A673 (cell line): Measurements from ENCODE around the genes PRKAG2, GALNTL5, GALNT11 and KMT2C.

- PRO-cap: no peak
These were observed 151.9 kb upstream of the RHEB start for GRCh38 chr7:151671481-151672018.

DNA sequence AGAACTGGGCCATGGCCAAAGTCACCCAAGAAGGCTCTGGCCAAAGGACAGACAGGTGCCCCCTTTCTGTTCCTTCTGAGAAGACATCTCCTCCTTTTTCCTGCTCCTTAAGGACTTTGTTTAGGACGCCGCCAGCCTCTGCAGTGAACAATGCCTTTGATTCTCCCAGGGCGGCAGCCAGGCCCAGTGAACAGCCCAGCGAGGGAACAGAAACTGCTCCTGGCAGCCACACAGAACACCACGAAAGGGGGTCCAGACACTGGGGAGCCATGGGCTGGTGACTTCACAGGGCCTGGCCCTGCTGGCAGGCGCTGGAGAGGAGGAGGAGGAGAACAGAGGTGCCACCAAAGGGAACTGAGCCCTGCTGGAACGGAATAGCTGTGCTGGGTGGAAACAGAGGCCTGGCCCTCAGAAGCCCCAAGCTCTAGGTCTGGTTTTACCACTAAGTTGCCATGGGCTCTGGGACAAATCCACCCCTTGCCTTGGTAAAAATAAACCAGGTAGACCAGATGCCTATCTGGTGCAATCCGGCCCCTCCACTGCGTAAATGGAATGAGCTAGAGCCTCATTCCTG lies 163.3 kb upstream of the RHEB start:
- PRO-cap: no peak

GRCh38 chr7:151779437-151780125 lies 97.3 kb downstream of the PRKAG2 start:
- PRO-cap: no peak

GRCh38 chr7:151807476-151808242 lies 69.3 kb downstream of the PRKAG2 start:
- PRO-cap: no peak

- PRO-cap: no peak
These were observed 53.6 kb downstream of the PRKAG2 start for GRCh38 chr7:151823245-151823857.

DNA sequence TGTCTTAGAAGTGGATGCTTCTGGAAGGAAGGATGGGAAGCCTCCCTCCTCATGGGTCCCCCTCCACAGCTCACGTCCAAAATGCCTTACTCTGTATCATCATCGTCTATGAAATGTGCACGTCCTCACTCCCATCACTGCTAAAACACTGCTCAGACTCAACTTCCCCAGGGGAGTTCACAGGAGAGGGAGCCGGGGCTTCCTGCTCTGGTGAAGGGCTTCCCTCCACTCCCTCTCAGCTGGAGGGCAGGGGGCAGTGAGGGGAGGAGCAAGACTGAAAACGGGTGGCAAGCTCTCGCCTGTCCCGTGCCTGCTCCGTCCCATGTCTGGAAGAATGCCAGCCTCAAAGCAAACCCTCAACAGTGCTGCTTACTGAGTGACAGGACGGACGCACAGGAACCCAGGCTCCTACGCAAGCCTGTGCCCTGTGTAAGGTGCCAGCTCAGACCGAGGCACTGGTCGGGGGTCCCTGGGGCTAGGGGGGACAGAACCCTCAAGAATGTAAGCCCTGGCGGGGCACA lies 25.1 kb downstream of the PRKAG2 start:
- PRO-cap: no peak

DNA sequence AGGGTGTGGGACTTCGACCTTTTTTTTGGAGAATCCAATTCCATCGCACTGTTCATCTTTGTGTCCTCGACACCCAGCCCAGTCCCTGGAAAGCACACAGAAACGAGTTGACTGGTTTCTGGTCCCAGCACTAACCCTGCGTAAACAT lies 9.4 kb downstream of the PRKAG2 start:
- PRO-cap: no peak

DNA sequence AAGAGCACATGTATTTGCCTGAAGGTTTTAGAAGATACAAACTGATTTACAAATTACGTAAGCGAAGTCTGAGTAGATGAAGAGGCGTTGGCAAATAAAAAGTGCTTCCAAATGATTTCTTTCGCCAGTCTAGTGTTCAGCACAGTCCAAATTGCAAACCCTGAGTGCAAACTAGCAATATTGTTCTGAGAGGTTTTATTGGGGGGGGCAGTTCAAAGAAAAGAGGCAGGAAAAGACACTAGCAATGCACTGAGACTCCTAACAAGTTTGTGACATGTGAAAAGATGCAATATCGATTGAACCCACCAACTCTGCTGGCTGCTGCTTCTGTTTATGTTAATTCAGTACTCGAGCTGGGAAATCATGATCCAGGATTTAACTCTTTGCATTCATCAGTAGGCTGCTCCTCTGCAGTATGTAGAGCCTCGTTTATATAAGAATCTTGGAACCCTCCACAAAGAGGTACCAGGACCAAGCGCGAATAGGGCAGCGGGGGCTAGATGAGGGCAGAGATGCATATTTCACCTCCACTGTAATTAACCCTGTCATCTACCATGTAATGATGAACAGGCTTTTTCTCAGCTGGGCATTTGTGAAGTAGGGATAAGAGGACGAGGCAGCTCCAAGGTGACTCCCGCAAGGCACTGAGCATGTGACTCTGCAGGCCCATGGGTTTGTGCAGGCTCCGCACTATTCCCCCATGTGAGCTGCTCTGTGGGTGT lies 7.9 kb downstream of the PRKAG2 start:
- PRO-cap: no peak

GRCh38 chr7:151876229-151876661 lies 670 bp downstream of the PRKAG2 start:
- PRO-cap: no peak

DNA sequence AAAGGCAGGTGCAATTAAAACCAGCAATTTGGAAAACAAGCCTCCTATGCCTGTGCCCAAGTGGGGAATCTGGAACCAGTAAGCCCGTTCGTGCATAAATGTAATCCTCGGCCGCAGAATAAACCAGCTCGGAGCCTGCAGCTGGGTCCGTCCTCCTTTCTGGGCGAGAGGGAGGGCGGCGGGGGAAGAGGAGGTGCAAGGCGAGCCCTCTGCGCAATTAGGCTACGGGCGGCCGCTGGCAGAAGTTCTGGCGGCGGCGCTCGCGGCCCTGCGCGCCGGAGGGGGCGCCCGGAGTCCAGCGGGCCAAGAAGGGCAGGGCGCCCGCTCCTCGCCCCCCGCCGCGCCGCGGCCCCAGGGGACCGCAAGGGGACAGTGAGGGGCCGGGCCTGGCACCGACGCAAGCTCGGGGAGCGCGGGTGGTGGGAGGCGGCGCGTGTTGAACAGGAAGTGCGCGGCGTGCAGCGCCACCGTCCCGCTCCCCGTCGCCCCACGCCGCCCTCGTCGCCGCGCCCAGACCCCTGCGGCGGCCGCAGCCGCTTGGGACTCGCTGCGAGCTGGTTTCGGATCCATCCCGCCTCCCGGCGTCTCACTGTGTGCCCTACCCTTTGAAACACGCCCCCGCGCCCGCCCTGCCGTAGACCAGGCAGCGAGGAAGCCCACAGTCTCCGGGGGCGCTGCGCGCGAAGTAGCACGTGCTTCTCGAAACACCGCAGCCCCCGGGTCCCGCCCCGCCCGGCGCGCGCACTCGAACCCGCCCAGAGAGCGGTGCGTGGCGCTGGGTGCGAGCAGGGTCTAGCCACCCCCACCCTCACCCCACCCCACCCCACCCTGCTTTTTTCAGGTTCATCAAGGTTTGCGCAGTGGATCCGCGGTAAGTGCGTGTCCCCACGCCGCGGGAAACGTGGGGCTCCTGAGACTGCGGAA lies at the start of gene PRKAG2:
TSS of gene PRKAG2 (minus strand) at position 120 of the 924 bp plus-strand sequence.
- PRO-cap: bidirectional peak, plus-strand start at position 241 of the sequence, minus-strand start outside the sequence; bidirectional peak, plus-strand start at position 661 of the sequence, minus-strand start at position 687 of the sequence

- PRO-cap: no peak
These were observed 18.2 kb upstream of the PRKAG2 start for GRCh38 chr7:151895061-151895515.

DNA sequence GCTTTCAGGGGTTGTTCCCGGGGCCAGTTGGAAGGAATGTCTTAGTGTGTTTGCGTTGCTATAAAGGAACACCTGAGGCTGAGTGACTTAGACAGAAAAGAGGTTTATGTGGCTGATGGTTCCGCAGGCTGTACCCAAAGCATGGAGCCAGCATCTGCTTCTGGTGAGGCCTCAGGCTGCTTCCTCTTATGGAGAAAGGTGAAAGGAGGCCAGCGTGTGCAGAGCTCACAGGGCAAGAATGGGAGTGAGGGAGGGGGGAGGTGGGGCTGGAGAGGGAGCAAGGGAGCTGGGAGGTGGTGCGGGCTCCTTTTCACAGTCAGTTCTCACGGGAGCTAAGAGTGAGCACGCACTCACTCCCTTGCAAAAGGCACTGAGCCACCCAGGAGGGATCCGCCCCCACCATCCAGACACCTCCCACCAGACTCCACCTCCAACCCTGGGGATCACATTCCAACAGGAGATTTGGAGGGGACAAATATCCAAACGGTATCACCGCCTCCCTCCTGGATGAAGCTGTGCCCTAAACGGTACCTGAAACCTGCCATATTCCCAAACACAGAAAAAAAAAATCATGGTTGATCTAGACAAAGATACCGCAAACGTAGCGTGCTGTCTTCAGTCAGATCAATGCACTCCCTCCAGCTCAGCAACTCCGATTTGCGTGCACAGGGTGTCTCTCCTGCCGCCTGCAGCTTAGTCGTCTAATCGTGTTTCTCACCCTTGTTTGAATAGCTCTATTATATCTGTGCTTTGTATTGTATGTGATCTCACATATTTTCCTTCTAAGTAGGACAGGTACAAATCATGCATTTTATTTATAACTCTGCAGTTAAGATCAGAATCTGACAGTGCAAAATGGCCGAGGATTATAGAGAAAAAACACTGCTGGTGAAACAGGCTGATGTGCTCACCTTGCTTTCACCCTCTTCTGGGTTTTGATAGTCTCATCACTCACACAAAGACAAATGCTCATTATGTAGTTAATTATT lies 20.3 kb upstream of the PRKAG2 start:
- PRO-cap: no peak

DNA sequence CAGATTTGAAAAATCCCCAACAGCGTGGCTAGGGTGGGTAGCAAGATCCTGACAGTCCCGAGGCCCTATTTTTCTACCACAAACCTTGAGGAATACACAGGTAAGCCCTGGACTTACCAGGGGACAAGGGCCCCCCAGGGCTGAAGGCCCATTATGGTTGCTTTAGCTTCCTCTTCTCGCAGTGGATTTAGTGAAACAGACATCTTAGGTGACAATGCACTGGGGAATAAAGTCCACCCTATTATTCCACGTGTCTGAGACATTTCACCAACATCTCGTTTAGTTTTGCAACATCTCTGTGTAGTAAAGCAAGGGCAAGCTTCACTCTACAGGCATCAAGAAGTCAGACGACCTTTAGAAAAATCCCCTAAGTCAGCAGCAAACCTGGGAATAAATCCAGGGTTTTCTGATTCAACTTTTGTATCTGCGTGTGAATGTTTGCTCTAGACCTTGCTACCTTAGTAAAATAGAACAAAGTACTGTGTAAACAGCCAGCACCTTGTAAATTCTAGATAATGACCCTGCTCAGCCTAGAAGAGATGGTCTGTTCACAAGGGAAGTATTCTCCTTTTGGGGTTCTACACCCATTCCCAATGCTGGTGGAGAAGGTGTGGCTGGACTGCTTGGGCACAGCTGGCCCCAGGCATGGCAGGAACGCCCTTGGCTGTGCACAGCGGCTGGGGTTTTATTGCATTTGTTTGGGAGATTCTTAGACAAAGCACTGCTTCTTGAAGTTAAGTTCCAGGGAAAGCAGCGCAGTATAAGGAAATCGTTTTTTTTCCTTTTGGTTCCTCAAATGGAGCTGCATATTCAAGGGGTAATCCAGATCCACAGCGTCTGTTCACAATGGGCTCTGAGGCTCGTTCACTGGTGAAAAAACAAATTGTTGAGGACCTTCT lies 38.4 kb upstream of the GALNTL5 start:
- PRO-cap: no peak

DNA sequence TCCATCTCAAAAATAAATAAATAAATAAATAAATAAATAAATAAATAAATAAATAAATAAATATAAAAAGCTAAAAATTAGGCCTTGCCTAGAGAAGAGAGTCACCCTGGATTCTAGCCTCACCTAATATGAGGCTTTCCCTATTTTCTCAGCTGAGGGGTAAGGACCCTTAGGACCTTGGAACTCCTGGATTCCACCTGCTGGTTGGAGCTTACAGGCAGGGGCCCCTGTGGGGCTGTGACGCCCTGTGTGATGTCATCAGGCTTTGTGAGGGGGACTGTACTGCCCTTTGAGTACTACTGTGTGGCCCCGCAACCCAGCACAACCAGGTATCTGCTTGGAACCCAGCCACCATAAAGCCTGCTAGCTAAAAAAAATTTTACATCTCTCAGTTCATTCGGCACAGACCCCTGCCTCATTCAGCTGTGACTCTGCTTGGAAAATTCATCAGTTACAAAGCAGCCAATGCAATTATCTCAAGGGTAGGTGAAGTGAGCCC lies at the start of gene GALNTL5:
TSS of gene GALNTL5 (plus strand) at position 319 of the 499 bp plus-strand sequence.
- PRO-cap: no peak

DNA sequence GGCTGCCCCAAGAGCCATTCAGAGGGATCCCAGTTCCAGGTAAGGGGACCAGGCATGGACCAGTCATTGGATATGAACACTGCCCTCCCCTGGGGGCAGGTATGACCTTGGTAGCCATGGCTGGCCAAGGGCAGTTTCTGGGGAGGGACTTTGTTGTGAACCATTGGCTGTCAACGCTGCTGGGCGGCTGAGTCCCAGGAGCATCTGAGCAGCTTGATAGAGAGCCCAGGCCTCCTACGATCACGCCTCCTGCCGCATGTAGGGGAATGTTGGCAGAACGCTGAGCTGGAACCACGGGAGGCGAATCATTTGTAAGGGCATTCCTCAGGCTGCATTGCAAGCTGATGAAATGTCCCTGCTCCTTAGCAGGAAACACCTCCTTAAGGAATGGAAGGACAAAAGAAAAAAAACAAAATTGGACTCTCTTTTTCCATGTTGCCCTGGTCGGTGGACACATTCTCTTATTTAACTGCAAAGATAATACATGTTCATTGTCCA lies 31.9 kb downstream of the GALNTL5 start:
- PRO-cap: bidirectional peak, plus-strand start at position 320 of the sequence, minus-strand start at position 206 of the sequence

- PRO-cap: bidirectional peak, plus-strand start at chr7:152025371, minus-strand start at chr7:152025370; bidirectional peak, plus-strand start at chr7:152025779, minus-strand start at chr7:152025549; bidirectional peak, plus-strand start at chr7:152025923, minus-strand start at chr7:152025867
These were observed at the start of gene GALNT11 for GRCh38 chr7:152025196-152026427. Gene GALNT11, plus strand, starts transcription at chr7:152025674.

GRCh38 chr7:152223945-152224751 lies 198.7 kb downstream of the GALNT11 start:
- PRO-cap: no peak

DNA sequence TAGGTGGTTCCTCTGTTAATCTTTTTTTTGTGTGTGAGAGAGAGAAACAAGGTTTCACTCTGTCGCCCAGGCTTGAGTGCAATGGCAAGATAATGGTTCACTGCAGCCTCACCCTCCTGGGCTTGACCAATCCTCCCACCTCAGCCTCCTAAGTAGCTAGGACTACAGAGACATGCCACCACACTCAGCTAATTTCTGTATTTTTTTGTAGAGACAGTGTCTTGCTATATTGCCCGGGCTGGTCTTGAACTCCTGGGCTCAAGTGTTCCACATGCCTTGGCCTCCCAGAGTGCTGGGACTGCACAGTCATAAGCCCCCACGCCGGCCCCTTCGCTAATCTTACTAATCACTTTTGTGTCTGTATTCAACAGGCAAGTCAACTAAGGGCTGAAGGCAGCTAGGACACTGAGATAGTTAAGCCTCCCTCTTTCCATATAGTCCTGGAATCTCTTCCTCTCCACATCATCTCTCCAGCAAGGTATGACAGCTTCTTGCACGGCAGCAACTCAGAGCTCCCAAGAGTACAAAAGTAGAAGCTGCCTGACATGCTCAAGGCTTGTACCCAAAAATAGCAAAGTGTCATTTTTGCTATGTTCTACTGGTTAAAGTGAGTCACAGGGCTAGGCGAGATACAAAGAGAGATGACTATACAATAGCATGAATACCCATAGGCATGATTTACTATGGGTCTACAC lies 11.3 kb downstream of the KMT2C start:
- PRO-cap: no peak

GRCh38 chr7:152435319-152436239 lies at the start of gene KMT2C:
Gene KMT2C, minus strand, starts transcription at chr7:152436003.
- PRO-cap: bidirectional peak, plus-strand start at chr7:152435644, minus-strand start at chr7:152435687; bidirectional peak, plus-strand start at chr7:152436320, minus-strand start at chr7:152435907

GRCh38 chr7:153407708-153408928 lies 644.1 kb upstream of the DPP6 start:
- PRO-cap: no peak